Body of pancreas (tissue), 2 donors: Measurements from ENCODE around the genes RETNLB and DPPA2.

DNA sequence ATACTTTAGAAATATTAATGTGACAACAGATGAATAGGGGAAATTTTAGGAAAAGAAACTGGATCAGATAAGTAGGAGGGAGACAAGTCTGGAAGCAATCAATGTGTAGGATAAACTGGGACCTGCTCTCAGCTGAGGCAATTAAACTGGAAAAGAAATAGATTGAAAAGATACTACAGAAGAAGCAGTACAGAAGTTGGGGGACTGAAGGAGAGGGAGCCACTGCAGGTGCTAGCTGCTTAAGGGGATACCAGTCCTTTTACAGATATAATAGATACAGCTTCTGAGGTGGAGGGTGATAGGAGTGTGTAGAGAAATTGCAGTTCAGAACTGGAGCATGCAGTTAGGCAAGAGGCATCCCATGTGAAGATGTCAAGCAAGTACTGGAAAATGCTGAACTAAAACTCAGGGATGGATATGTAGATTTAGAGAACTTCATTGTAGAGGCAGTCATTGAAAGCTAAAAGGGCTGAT, 36.5 kb downstream of the BBX start:
- PRO-cap: no peak
- RAMPAGE, long total RNA, 2 experiments: no peak in any of the 2 experiments

- PRO-cap: no peak
- RAMPAGE, long total RNA, 2 experiments: no peak in any of the 2 experiments
Observed at GRCh38 chr3:108046378-108046844, 44.4 kb downstream of the CD47 start.

GRCh38 chr3:108089592-108090101, 1.2 kb downstream of the CD47 start:
- PRO-cap: no peak
- RAMPAGE, long total RNA, 2 experiments: no peak in any of the 2 experiments

DNA sequence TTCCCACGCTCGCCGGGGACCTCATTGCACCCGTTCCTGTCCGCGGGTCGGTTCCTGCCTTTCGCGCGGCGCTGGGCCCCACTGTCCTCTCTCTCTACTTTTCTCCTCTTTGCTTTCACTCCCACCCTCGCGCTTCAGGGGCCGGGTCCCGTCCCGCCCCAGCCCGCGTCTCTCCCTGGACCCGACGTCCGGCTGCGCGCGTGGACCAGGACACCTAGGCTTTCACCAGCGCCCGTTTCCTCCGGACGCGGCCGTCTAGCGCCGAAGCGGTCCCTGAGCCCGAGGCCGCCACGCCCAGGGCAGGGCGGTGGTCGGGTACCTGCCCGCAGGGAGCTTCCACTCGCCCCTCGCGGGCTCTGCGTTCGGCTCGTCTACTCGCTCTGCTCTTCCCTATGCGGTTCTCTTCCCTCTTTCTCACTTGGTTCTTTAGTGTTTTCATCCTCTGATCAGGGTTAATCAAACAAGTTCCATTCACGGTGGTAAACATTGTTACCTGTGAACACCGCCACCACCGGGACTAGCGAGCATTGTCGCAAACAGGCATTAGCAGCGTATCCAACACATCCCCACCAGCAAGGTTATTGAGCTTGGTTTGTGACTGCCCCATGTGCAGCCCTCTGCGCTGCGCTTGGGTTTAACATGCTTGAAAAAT, 614 bp upstream of the CD47 start:
- PRO-cap: no peak
- RAMPAGE, long total RNA, 2 experiments: no peak in any of the 2 experiments

- PRO-cap: no peak
- RAMPAGE, long total RNA, 2 experiments: no peak in any of the 2 experiments
Observed at GRCh38 chr3:108219301-108219777, 2.9 kb downstream of the IFT57 start.

- PRO-cap: no peak
- RAMPAGE, long total RNA, 2 experiments: no peak in any of the 2 experiments
Observed at GRCh38 chr3:108305459-108305864, 9.1 kb downstream of the HHLA2 start.

DNA sequence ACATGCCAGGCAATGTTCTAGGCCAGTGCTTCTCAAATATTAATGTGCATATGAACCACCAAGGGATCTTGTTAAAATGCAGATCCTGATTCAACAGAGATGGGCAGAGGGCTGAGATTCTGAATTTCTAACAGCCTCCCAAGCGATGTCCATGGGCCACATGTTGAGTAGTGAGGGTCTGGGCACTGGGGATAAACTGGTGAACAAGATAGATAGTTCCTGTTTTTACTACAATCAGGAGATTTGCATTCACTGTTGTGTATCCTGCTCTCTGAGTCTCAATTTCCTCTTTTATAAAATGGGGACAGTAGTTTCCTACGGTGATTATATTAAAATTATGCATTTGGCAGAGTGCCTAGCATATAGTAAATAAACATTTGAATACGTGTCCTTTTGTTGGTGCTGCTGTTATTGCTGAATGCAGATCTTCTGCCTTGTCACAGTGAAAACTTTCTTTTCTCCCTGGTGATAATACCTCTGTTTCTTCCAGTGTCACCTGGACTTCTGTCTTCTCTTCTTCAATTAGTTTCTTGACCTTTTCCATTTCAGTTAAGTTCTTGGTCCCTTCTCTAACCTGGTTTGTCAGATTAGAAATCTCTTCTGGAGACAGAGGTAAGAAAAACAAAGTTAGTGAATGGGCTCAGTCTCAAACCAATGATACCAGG, 102.5 kb downstream of the MYH15 start:
- PRO-cap: no peak
- RAMPAGE, long total RNA, 2 experiments: no peak in any of the 2 experiments

GRCh38 chr3:108486825-108487350, 23.5 kb downstream of the MYH15 start:
- PRO-cap: no peak
- RAMPAGE, long total RNA, 2 experiments: no peak in any of the 2 experiments

GRCh38 chr3:108528931-108529358, 18.5 kb upstream of the MYH15 start:
- PRO-cap: no peak
- RAMPAGE, long total RNA, 2 experiments: no peak in any of the 2 experiments

GRCh38 chr3:108757267-108757596, at the start of gene RETNLB:
Gene RETNLB (minus strand): TSS chr3:108757410.
- PRO-cap: no peak
- RAMPAGE, long total RNA, 2 experiments: no peak in any of the 2 experiments

- PRO-cap: no peak
- RAMPAGE, long total RNA, 2 experiments: no peak in any of the 2 experiments
Observed at GRCh38 chr3:109316092-109316978, at the start of gene DPPA2. Gene DPPA2 (minus strand): TSS chr3:109316517.

- PRO-cap: unidirectional peak, minus-strand start at chr3:109410202
- RAMPAGE, long total RNA, 2 experiments: no peak in any of the 2 experiments
Observed at GRCh38 chr3:109409962-109410406, 72.6 kb upstream of the DPPA4 start.

DNA sequence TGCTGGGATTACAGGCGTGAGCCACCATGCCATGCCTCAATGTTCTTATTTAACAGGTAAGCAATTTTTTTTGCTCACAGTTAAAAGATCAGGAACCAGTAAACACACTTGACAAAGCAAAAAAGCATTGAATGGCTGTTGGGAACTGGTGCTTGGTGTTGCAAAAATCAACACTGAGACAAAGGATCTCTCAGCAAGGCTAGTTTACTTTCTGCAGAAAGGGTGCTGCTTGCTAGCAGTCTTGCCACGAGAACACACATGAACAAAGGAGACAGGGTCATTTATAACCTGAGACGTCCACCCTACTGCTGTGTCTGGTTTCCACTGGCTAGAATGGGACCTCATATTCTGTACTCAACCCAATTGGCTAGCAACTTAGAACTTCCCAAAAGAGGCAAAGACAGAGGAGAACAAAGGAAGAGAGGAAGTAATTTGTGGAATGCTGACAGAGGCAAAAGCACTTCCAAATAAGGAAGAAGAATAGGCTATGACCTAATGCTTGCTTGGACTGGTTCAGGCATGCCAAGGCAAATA, 107.2 kb upstream of the NECTIN3 start:
- PRO-cap: no peak
- RAMPAGE, long total RNA, 2 experiments: no peak in any of the 2 experiments

- PRO-cap: no peak
- RAMPAGE, long total RNA, 2 experiments: no peak in any of the 2 experiments
Observed at GRCh38 chr3:111019061-111019424, 52.6 kb upstream of the NECTIN3 start.

- PRO-cap: no peak
- RAMPAGE, long total RNA, 2 experiments: no peak in any of the 2 experiments
Observed at GRCh38 chr3:111520463-111520777, 21.6 kb upstream of the CD96 start.

- PRO-cap: no peak
- RAMPAGE, long total RNA, 2 experiments: no peak in any of the 2 experiments
Observed at GRCh38 chr3:111676766-111677300, 2.4 kb downstream of the PLCXD2 start.

GRCh38 chr3:111852404-111853104, 6.5 kb upstream of the PHLDB2 start:
- PRO-cap: no peak
- RAMPAGE, long total RNA, 2 experiments: no peak in any of the 2 experiments

- PRO-cap: unidirectional peak, plus-strand start at chr3:111865516
- RAMPAGE, long total RNA, 2 experiments: no peak in any of the 2 experiments
Observed at GRCh38 chr3:111865000-111865815, 6.1 kb downstream of the PHLDB2 start.

DNA sequence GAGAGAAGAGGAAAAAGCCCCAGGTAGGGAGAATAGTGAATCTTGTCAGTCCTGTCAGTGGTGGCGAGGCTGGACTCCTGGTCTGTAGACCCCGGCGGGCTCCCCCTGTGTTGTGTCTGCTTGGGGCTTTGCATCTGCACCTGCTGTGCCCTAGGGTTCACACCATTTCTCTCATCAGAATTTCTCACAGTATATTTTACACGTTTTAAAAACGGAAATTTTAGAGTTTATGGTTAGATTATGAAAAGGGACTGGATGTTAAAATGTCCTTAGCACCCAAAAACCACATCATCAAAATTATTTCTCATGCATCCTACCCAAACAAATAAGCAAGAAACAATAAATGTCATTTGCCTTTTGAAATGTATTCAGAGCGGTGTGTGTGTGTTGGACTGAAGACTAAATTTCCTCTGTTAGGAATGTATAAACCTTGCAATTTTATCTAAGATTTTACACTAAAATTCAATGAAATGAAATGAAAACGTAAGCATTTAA, 16.9 kb downstream of the GCSAM start:
- PRO-cap: no peak
- RAMPAGE, long total RNA, 2 experiments: no peak in any of the 2 experiments

DNA sequence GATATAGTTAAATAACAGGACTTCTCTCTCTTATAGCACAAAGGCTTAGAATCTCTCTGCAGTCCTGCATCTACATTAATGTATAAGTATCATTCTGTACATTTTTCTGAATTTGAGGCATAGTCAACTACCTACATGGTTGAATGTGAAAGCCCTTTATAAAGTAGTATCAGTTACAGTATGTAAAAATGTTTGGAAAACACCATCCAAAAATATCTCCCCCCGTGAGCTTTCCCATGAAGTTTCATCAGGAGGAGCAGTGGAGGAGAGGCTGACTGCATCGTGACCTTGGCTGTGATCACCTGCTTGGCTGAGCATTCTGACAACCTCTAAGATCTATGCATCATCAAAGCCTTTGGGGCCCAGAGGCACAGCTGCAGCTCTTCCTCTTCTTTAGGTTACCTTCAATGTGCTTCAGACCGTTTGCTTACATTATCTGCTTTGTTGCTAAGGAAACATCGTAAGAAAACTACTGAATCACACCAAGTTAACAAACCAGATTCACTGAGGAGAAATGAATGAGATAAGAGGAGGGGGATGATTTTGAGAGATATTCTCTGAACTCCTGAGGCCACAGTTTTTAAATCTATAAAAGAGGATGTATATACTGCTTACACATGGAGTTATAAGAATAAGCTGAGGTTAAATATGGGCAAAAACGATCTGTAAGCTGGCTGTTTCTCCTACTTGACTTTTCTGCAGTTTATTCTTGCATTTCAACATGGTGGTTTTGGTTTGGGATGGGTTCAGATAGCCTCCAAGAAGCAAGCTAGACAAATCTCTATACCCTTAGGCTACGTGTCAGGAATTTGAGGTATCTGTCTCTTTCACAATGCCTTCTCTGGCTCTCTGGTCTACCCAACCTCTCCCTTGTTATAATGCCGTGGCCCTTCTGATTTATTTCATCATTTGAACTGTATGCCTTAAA, 4.1 kb downstream of the GCSAM start:
- PRO-cap: no peak
- RAMPAGE, long total RNA, 2 experiments: no peak in any of the 2 experiments